Mesenchymal stem cell of the bone marrow (primary cell): Measurements from ENCODE around the genes SHOC1, SUSD1 and HDHD3.

DNA sequence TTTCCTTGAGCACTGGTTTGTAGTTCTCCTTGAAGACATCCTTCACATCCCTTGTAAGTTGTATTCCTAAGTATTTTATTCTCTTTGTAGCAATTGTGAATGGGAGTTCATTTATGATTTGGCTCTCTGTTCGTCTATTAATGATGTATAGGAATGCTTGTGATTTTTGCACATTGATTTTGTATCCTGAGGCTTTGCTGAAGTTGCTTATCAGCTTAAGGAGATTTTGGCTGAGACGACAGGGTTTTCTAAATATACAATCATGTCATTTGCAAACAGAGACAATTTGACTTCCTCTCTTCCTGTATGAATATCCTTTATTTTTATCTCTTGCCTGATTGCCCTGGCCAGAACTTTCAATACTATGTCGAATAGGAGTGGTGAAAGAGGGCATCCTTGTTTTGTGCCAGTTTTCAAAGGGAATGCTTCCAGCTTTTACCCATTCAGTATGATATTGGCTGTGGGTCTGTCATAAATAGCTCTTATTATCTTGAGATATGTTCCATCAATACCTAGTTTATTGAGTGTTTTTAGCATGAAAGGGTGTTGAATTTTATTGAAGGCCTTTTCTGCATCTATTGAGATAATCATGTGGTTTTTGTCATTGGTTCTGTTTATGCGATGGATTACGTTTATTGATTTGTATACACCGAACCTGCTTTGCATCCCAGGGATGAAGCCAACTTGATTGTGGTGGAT lies 11.9 kb downstream of the LPAR1 start:
- CAGE, long polyA plus RNA: no peak

- CAGE, long polyA plus RNA: no peak
Measured at GRCh38 chr9:111068696-111069265, 30.5 kb upstream of the LPAR1 start.

DNA sequence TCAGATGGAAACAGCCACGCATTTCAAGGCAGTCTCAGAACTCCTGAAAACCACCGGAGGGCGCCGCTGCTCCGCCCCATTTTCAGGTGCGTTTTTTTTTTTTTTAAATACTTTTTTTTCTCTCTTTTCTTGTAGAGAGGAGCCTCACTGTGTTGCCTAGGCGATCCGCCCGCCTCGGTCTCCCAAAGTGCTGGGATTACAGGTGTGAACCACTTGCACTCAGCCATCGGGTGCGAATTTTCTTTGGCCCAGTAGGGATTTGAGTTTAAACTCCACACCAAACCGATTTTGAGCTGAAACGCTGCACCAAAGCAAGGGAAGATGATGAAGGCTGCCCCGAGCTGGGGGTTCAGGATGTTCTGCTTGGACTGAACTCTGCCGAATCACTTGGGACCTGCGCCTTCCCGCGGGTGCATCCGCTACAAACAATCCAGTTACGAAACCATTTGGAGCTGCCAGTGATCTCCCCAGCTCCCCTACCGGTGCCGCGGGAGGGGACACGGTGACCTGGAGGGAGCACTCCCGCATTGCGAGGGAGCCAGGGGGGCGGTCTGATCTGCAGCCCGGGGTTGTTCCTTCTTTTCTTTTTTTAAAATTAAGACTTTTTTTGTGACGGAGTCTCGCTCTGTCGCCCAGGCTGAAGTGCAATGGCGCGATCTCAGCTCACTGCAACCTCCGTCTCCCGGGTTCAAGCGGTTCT lies 1.4 kb downstream of the PTGR1 start:
- CAGE, long polyA plus RNA: no peak

- CAGE, long polyA plus RNA: no peak
Measured at GRCh38 chr9:111783642-111784207, 11.0 kb downstream of the SHOC1 start.

DNA sequence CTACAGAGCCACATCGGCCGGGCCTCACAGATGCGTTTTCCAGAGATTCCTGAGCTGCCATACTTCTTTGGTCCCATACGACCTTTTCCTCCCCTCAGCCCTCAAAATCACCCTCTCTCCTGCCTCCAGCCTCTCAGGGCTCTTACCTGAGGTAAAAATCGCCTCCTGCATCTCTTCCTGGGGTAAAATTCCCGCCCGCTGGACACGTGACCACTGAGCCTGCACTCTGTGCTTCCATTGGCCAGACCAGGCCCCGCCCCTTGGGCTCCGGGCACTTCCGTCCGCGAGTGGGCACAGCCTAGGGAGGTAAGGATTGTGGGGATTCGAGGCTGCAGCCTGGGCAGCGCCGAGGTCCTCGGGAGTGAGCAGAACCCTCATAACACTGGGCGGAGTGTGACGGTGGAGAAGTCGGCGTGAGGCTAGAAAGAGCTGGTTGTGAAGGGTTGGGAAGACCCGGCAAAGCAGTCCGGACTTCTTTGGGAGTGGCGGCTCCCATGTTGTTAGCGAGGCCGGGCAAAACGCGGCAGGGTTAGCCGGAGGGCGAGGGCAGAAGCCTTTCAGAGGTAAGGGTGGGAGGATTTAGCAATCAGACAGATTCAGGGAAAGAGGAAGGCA lies at the start of gene SHOC1:
SHOC1 (minus strand) TSS at position 184 of the 615 bp plus-strand sequence.
- CAGE, long polyA plus RNA: no peak

- CAGE, long polyA plus RNA: no peak
Measured at GRCh38 chr9:111899971-111900418, 3.4 kb downstream of the UGCG start.

DNA sequence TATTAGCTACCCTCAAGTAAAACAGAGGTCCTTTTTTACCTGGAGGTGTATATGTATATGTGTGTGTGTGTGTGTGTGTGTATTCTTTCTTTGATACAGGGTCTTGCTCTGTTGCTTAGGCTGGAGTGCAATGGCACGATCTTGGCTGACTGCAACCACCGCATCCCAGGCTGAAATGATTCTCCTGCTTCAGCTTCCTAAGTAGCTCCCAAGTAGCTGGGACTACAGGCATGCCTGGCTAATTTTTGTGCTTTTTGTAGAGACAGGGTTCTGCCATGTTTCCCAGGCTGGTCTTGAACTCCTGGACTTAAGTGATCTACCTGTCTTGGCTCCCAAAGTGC lies 3.8 kb downstream of the UGCG start:
- CAGE, long polyA plus RNA: no peak

GRCh38 chr9:111937139-111937747 lies 40.6 kb downstream of the UGCG start:
- CAGE, long polyA plus RNA: no peak

- CAGE, long polyA plus RNA: no peak
Measured at GRCh38 chr9:112072891-112073275, 102.2 kb downstream of the SUSD1 start.

DNA sequence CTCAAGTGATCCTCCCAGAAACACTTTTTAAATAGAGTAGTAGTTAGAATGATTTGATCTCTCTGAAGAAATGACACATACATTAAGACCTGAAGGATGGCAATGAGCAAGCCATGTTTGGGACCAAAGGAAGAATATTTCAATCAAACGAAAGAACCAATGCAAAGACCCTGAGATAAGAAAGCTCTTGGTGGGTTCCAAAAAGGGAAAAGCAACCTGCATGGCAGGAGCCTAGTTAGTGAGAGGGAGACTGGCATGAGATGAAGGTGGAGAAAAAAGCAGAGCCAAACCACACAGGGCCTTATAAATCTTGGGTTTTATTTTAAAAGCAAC lies 46.5 kb downstream of the SUSD1 start:
- CAGE, long polyA plus RNA: no peak

- CAGE, long polyA plus RNA: no peak
Measured at GRCh38 chr9:112172203-112172883, 2.8 kb downstream of the SUSD1 start.

GRCh38 chr9:112174422-112174954 lies 609 bp downstream of the SUSD1 start:
- CAGE, long polyA plus RNA: no peak

GRCh38 chr9:112174955-112175596 lies at the start of gene SUSD1:
TSS of gene SUSD1 (minus strand) at chr9:112175297.
- CAGE, long polyA plus RNA: no peak

DNA sequence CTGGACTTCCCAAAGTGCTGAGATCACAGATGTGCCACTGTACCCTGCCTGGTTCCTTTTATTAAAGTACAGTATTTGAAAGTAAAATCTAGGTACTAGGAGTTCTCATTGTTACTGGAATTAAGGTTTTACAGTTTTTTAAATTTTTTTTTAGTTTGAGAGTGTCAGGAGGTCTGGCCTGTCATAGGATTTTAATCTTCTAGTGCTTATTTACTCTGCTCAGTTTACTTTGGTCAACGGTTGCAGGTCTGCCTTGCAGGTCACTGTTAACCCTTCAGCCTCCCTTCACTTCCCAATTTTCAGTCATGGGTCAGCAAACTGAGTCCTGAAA lies 18.7 kb upstream of the PTBP3 start:
- CAGE, long polyA plus RNA: no peak

- CAGE, long polyA plus RNA: no peak
Measured at GRCh38 chr9:112764757-112765339, 14.3 kb downstream of the SNX30 start.

- CAGE, long polyA plus RNA: no peak
Measured at GRCh38 chr9:113011819-113012385, 44.6 kb downstream of the ZFP37 start.

DNA sequence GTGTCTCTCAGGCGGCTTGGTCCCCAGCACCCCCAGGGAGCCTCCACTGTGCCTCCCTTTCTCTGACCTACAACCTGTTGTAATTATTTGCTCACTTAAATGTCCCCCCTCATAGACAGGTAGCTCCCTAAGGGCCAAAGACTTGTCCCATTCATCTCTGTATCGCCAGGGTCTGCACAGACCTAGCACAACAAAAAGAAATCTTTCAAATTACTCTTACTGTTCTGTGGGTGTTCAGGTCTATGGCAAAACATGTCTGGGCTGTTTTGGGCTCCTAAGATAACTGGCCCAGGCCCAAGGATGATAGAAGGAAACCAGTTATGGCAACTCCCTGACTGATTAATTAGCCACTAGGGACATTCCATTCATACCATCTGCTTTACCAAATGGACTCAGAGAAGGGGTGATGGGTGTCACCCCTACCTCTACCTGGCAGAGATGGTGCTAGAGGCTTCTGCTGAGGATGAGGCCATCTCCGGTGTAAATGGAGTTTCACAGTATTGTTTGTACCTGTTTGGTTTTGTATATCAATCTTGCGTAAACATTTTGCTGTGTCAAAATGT lies 1.8 kb downstream of the SLC31A2 start:
- CAGE, long polyA plus RNA: no peak

DNA sequence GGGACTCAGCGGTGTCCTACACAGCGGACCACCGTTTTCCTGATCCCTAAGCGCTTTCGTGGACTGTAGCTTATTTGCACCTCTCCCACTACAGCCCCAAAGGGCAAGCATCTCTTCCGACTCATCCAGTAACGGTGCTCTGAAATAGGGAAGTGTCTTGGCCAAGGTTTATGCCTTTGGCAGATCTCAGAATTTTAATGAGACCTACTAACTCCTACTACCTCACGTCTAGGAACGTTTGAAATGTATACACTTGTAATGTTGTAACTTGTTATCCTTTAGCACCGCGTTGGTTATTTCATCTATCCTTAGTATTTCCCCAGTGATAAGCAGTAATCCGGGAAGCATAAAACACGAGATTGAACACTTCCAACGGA lies 421 bp downstream of the PRPF4 start:
- CAGE, long polyA plus RNA: no peak

- CAGE, long polyA plus RNA: no peak
Measured at GRCh38 chr9:113376535-113377704, at the start of gene HDHD3. TSS of gene HDHD3 (minus strand) at chr9:113376986.

DNA sequence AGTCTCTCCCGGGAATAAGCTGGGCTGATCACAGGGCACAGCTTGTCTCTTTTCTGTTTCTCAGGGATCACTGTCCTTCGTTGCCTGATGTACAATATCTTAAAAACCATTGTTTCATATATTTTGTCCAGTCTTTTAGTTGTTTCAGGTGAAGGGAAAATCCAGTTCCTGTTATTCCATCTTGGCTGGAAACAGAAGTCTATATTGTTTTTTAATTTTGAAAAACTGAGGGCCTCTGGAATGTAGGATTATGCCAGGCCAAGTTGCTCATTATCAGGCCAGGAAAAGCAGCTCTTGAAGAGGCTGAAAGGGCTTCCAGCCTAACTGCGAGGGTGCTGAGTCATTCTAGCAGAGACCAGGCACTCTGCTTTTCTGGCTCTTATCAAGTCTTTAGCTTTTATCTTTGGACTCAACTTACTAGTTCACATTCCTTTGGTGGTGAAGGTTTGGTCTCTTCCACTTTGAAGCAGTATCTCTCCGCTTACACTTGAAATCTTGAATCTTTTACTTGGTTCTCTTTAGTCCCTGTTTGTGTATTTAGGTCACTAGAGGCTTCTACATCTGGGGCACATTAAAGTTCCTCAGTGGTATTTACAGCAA lies 8.3 kb upstream of the RGS3 start:
- CAGE, long polyA plus RNA: no peak